OVCAR3 (cell line): ENCODE data around the gene FOXJ2.

DNA sequence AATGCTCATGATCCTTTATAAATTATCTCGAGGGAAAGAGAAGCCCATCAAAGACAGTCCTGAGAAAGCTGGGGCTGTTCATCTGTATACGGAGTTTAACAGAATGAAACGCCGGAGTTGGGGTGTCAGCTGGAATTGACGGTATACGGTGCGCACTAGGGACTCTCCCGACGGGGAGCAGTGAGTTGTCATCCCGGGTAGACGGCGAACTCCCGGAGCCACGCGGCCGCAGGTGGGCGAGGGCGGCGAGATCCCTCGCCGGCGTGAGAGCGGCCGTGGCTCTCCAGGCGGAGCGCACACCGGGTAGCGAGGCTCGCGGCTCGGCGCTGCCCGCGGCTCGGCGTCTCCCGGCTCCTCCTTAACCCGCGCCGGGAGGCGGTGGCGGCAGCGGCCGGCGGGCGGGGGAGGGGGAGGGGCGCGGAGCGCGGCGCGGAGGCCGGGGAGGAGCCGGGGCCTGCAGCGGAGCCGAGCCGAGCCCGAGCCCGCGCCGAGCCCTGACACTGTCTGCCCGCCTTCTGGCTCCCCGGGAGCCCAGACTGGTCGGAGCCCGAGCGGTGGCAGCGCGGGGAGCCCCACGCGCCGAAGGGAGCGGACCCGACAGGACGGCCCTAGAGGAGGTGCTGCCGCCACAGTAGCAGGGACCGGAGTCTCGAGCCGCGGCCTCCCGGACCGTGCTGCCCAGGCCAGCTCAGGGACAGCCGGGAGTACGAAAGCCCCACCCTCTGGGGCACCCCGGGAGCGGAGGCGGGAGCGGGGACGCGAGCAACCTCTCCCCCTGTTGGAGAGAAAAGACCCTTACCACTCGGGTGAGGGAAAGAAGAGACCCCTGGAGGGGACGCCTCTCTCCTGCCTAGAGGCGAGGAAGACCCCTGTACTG, at the start of gene FOXJ2:
TSS of gene FOXJ2 (plus strand) at position 457 of the 877 bp plus-strand sequence.
- RRBS, result 4% methylated on average over 53 of the region's 92 CpGs

- RRBS, result no CpG with 5 or more reads among the region's 16 CpGs
Observed at GRCh38 chr12:8227896-8228446, 553 bp upstream of the FAM90A1 start.

DNA sequence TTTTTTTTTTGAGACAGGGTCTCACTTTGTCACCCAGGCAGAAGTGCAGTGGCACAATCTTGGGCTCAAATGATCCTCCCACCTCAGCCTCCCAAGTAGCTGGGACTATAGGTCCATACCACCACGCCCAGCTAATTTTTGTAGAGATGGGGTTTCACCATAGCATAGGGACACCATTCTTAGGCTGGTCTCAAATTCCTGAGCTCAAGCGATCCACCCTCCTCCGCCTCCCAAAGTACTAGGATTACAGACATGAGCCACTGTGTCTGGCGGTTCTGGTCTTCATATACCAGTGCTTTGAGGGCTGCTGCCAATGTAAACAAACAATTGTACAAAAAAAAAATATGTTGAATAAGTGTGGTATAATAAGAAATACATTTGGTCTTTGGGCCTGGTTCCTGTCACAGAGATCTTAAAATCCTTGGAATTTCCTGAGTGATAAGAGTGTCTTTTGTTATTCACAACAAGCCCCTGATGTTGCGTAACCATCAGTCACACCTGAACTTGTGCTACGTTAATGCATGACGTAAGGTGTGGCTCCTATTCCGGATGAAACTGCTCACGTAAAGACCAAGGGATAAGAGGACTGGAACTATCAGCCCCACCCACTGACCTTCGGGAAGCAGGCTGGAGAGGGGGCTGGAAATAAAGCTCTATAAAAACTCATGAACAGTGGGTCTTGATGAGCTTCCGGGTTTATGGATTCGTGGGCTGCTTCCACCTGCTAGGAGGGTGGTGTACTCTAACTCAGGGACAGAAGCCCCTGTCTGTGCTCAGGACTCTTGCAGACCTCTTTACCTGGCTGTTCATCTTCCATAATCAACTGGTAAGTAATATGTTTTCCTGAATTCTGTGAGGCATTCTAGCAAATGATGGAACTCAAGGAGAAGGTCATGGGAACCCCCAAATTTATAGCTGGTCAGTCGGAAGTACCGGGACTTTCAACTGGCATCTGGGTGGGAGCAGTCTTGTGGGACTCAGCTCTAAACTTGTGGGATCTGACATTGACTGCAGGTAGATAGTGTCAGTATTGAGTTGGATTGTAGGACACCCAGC, 16.5 kb upstream of the RIMKLB start:
- RRBS, result 33% methylated on average over 2 of the region's 14 CpGs

DNA sequence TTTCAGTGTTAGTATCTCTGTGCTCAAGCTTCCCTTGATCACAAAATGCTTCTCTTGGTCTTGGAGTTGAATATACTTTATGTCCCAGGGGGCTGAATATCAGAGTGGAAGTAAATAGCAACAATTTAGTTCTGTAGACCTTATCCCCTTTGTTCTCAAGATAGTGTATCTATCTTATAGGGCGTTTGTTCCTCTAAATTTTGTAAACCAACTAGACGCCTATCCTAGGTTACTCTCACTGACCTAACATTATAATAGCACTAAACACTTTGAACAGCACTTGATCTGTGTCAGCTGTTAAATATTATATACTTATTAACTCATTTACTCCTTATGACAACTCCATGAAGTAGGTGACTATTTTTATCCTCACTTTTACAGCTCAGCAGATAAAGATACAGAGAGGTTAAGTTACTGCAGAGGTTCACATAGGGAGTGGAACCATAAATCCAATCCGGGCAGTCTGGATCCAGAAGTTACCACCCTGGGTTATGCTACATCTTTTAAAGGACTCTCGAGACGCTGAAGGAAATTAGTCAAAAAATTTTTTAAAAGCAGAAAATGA, 1.5 kb upstream of the RIMKLB start:
- RRBS, result no CpG with 5 or more reads among the region's 5 CpGs

DNA sequence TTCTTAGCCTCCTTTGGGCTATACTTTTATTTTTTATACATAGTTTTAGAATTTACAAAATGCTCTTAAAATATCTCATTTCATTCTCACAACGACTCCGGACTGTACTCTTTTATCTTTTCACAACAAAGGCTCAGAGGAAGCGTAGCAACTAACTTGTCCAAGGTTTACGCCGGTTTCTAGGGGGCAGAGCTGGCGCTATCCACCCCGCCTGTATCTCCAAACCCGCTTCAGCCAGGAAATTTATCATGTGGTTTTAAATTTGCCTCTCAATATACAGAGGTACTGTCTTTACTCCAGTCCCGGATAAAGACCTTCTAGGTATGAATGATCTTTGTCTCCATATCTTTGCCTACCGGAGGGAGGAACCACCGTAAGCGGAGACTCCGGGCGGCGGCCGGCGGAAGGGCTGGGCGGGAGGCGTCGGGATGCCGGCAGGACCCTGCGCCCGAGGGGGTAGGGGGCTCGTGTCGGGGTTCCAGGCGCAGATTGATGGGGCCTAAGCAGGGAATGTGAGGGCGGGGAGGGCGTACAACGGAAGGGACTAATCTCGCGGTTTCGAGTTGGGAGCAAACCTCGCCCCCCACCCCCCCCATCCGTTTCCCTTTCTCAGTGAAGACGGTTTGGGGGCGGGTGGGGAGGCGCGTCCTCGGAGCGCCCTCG, 648 bp upstream of the RIMKLB start:
- RRBS, result 9% methylated on average over 6 of the region's 41 CpGs

DNA sequence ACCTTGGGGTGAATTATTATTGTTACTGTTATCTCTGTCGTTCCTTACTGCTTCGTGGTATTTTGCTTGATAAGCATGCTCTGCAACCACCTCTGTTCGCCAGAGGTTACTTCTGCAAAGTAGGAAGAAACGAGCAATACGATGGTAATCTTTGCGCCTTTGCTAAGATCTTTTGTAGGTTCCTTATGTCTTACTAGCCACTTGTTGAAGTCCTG, 706 bp upstream of the M6PR start:
- RRBS, result no CpG with 5 or more reads among the region's 6 CpGs

DNA sequence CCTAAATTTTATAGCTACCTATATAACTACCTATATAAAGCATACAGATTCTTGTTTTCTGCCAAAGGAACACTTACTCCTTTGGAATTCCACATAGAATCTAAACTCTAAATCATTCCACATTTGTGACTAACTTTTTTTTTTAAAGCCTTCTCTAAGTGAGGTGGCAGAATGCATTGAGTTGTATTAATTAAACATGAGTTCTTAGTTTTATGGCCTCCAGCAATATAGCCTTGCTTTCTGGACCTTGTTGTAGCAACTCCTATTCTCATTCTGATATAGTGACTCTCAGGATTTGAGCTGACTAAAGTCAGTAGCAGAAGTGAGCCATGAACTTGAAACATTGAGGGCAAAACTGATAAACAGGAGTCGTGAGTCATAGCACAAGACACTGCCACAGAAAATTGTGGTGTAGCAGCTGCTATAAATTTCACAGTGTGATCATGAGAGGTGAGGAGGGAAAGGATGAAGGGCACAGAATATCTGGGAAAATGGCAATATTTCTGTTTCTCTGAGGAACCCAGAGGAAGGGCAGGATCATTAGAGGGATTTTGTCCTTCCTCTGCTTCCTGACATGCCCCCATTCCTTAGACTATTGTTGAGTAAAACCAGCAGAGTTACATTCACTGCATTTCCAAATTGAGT, 7.3 kb downstream of the KLRG1 start:
- RRBS, result no CpG with 5 or more reads among the region's 1 CpG

DNA sequence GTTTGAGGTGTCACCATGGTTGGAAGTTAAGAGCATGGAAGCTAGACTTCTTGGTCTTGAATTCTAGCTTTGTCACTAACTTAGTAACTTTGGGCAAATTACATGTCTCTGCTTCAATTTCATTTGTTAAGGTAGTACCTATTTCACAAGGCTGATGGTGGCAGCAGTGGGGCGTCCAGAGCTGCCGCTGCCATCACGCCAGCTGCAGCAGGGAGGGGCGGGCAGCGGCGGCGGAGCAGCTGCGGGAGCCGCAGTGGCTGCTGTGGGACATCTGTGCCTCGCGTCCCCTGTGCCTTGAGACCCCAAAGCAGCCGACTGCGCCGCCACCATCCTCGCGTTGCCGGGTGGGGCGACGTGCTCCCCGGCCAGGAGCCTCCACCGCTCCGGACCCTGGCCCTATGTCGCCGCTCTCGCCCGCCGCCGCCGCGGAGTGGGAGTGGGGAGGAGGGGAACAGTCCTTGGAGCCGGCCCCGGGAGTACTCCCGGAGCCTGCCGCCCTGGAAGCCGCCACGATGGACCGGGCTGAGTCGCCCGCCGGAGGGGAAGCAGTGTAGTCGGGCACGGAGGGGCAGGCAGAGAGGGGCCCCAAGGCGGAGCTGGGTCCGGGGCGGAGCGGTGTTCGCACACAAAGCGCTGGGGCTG, 51.5 kb downstream of the A2M start:
- RRBS, result 9% methylated on average over 9 of the region's 48 CpGs

DNA sequence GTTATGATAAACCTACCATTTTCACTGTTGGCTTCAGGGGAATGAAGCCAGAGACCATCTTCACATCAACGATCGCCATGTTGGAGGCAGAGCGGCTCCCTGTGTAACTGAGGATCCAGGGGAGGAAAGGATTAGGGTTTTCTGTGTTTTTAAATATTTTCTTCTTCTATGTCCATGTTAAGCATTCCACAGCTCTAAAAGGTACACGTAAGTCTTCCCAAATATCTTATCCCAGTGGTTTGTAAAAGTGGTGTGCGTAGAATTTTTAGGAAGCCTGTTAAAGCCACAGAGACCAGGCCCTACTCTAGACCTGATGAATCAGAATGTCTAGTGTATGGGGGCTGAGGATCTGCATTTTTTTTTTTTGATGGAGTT, 45.3 kb downstream of the A2M start:
- RRBS, result no CpG with 5 or more reads among the region's 5 CpGs

- RRBS, result no CpG with 5 or more reads among the region's 2 CpGs
Observed at GRCh38 chr12:9092537-9092736, 23.3 kb downstream of the A2M start.

GRCh38 chr12:9117909-9118979, 2.5 kb upstream of the A2M start:
- RRBS, result no CpG with 5 or more reads among the region's 4 CpGs

DNA sequence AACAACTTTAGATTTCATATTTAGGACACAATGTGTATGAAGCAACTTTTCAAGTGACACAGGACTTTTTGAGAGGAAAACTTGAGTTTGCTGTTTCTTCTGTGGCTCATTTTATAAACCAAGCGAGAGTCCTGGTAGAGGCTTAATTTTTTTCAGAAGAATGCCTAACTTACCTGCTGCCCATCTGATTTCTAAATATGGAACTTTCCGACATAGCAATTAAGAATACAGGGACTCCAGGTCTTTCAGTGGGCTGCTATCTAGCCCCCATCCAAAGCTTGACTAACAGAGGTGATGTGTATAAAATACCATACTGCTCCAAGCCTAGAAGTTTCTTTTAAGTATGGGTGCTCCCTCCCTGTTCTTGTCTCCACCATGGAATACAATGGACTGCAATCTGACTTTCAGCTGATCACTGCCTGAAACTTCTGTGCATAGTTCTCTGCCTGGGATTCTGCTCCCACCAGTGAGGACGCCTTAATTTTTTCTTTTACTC, 10.7 kb upstream of the A2M start:
- RRBS, result no CpG with 5 or more reads among the region's 3 CpGs

DNA sequence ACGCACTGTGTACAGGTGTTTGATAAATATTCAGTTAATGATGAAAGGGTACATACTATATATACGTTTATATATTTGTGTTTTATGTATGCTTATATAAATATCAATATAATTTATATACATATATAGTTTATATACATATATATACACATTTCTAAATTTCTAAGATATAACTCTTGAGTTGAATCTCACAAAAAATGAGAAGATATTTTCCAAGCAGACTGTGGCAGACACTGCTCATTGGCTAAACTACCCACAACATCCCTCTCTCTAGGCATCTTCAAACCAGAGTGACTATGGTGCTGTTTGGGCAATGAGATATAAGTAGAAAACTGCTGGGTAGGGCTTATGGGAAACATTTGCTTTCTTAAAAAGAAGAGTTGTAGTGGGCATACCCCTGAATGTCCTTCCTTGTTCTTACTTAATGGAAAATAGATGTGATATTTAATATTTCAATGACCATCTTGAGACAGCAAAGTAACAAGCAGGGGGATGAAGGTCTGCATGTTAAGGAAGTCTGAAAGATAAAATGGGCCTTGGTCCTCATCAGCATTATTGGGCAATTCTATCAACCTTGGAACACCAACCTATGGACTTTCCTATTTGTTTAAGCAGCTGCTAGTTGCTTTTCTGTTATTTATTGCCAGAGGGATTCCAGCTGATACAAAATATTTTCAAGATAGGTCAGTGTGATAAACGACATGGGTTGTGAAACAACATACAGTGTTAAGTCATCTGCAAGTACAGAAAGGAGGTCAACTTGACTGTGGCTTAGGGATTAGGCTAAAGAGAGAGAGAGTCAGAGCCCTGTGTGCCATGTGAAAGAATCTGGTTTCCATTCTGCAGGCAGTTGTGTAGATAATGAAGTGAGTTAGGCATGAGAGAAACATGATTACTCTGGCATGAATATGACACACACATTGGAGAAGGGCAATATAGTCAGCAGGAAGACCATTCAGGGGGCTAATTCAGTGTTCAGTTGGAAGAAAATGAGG, 16.2 kb upstream of the A2M start:
- RRBS, result no CpG with 5 or more reads among the region's 3 CpGs

- RRBS, result no CpG with 5 or more reads among the region's 2 CpGs
Observed at GRCh38 chr12:9207869-9208086, 417 bp downstream of the PZP start.

- RRBS, result no CpG with 5 or more reads among the region's 10 CpGs
Observed at GRCh38 chr12:9407304-9407750, 199.1 kb upstream of the PZP start.

DNA sequence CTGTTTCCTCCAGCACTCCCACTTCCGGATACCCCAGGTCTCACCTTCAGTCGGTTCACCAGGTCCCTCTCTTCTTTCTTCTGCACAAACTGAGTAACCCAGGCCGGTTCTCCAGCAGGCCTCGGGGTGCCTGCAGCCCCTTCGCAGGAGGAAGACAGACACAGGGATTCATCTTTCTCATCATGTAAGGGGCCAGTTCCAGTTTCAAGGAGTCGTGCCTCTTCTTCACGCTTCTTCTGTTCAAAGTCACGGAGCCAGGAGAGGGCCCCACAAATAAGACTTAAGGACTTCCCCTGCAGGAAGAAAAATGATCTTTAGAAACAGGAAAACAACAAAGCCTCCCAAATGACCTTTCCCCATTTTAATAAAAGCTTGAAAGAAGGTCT, 169.8 kb downstream of the KLRB1 start:
- RRBS, result no CpG with 5 or more reads among the region's 8 CpGs

DNA sequence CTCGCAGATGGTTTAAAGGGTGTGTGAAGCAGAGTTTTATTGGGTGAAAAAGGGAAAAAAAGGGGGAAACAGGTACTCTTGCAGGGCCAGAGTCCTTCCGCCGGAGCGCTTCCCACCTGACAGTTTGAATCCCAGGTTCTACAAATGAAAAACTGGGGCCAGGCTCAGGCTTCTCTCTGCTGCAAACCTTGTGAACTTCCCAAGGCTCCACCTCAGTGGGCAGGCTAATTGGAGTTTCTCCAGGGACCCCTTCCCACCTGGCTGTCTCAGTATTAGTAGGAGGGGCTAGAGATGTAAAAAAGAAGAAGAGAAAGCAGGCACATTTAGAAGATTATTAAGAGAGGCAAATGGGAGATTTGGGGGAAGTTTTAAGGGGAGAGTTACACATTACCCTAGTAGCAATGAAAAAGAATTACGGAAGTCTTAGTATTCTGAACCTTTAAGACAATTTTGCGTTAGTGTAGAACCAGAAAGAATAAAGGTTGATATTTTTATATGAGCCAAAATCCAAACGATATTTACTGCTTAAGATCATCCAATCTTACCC, 20.0 kb upstream of the CLEC2D start:
- RRBS, result no CpG with 5 or more reads among the region's 7 CpGs

- RRBS, result no CpG with 5 or more reads among the region's 5 CpGs
Observed at GRCh38 chr12:9721372-9722154, 39.1 kb downstream of the CD69 start.

DNA sequence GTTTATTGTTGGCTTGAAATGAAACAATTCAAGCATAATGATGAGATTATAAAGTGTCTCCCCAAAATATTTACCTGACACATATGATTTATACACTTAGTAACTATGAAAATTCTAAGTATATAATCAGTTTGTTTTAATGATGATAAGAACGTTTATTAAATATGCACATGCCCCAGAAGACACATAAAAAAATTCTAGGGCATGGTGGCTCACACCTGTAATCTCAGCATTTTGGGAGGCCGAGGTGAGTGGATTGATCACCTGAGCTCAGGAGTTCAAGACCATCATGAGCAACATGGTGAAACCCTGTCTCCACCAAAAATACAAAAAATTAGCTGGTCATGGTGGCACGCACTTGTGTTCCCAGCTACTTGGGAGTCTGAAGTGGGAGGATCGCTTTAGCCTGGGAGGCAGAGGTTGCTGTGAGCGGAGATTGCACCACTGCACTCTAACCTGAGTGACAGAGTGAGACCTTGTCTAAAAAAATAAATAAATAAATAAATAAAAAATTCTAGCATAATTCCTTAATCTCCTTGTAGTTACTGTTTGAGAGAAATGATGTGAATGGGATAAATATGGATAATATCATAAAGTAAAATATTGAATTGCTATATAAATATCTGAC, 4.0 kb downstream of the CD69 start:
- RRBS, result no CpG with 5 or more reads among the region's 5 CpGs

DNA sequence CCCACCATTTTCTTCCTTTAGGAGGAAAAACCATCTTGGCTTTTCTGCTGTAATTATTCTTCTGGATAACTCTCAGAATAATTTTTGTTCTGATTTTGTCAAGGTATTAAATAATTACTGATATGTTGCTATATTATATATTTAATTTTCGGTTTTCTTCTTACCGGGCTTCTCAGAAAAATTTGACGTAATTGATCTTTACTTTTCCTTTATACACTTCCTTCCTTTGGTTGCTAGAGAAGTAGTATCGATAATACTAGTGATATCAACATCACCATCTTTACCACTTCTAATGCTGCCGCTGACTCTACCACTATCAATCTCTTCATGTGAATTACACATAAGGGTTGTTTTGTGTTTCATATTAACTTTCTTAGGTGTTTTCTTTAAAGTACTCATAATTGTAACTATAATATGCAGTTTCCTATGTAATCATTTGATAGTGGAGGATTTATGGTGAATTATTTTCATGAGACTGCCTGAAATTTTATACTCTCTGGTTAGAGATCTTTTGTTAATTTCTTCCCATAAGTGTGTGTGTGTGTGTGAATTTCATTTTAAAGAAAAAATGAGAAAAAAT, 30.9 kb upstream of the KLRF1 start:
- RRBS, result no CpG with 5 or more reads among the region's 5 CpGs